ENCODE measurements around the gene NFATC2.

DNA sequence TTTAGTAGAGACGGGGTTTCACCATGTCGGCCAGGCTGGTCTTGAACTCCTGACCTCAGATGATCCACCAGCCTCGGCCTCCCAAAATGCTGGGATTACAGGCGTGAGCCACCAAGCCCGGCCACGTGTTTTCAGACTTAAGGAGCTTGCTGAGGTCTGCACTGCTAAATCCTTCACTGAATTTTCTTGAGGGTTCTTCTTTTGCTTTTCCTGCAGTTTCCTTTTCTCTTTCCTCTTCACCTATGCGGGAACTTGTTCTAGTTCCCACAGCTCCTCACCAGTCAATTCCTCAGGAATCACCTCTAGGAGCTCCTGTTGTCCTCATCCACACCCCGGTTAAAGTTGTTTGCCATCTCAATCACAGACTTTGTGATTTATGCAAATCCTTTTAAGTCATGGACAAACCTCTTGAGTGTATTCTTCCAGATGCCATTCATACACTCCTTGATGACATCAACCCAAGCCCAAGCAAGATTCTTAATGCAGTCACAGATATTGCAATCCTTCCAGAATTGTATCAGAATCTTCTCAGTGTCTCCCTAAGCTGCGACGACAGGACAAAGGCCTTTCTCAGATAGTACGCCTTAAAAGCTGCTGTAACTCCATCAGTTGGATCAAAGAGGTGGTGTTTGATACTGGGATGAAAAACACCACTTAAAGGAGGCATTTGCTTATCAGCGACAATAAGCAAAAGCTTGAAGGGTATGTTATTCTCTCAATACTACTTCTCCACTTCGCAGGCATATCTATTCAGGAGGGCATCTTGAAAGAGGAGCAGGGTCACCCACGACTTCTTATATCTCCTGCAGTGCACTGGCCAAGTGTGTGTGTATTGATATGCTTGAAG is 33.9 kb downstream of the ADNP start:
- RRBS: no CpG with 5 or more reads among the region's 14 CpGs

GRCh38 chr20:50922154-50922888 is 8.9 kb downstream of the ADNP start:
- RRBS: no CpG with 5 or more reads among the region's 14 CpGs

DNA sequence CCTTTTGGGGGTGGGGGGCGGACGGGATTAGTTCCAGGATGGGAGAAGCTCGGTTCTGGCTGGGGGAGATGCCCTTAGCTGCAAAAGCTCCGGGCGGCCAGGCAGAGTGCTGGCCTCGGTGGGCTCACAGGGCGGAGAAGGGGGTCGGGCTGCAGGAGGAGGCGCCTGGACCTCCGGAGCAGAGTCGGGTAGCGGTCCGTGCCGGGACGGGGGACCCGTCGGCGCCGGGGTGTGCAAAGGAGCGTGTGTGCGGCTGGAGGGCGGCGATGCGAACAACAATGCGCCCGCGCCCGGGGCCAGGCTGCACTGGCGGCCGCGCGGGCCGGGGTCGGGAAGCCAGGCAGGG is 822 bp downstream of the ADNP start:
- RRBS: 3% methylated on average over 18 of the region's 34 CpGs

GRCh38 chr20:51033748-51034090 is 10.8 kb upstream of the KCNG1 start:
- RRBS: no CpG with 5 or more reads among the region's 2 CpGs

DNA sequence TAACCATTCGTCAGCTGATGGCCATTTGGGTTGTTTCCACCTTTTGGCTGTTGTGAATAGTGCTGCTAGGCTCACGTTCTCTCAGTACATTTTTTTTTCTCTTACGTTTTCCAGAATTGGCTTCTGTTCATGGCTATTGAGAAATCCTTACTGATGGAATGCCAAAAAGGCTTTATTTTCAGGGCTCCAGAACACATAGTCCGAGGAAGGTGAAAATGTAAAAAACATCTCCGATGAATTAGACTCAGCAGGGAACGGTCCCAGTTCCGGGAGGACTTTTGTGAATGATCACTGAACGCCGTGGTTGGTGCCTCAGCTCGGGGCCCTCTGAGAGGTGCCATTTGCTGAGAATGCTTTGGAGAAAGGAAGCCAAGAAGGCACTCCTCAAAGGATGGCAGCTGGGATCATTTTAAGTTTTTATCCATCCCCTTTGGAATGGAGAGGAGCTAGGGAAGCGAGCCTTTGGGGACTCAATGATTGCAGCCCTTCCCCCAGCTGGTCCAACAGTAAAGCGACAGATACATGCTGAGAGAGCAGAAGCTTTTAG is 133.2 kb upstream of the KCNG1 start:
- RRBS: no CpG with 5 or more reads among the region's 12 CpGs

DNA sequence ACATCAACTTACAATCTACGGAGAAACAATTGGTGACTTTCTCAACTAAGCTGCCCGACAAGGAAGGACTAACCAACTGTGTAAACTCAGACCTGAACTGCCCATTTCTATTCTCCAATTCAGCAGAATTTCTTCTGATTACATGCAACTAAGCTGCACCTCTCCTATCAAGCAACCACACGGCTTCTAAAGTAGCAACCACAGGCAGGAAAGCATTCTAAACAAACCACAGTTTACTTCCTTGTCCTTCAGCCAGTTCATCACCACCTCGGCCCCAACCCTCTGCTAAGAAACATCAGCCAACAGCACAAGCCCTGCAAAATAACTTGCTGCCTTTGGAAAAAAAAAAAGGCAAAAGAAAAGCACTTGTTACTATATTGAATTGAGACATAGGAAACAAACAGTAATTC is 140.4 kb downstream of the NFATC2 start:
- RRBS: no CpG with 5 or more reads among the region's 4 CpGs

- RRBS: no CpG with 5 or more reads among the region's 15 CpGs
Observed at GRCh38 chr20:51428334-51428686, 114.2 kb downstream of the NFATC2 start.

GRCh38 chr20:51431946-51432673 is 110.4 kb downstream of the NFATC2 start:
- RRBS: 85% methylated on average over 5 of the region's 35 CpGs

DNA sequence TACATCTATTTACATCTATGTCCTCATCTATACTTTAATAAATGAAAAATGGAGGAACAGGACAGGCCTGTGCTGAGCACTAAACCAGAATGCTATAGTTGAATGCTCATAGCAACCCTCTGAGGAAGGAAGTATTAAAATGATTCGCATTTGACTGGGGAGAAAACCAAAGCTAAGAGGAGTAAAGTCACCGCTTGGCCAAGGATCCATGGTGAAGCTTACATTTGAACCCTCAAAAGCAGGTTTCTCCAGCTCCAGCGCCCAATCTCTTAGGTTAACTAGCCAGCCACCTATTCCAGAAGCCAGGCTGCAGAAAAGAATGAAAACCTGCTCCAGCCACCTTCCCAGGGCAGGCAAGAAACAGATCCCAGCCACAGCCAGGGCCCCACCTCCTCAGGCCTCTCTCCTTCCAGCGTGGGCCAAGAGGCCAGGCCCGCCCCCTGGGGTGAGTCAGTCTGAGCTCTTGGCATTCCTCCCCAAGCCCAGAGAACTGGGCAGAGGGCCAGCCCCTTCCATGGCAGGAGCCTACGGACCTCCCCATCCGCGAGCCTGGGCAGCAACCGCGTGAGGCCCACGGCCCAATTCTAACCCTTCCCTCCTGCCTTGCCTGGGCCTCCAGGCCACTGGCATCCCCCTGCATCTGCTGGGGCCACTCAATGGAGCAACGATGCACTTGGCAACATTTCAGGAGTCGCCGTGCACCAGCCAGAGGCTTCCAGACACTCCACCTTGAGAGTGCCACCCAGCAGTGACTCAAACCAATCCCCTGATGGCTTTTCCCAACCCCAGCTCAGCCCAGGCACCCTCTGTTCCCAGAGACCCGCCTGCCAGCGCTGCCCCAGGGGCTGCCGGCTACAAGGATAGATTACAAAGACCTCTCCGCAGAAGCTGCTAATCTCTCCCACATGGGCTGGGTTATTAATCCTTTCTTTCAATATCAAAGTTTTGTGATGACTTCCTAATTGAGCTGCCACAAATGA is 86.0 kb downstream of the NFATC2 start:
- RRBS: no CpG with 5 or more reads among the region's 18 CpGs

- RRBS: no CpG with 5 or more reads among the region's 8 CpGs
Observed at GRCh38 chr20:51507593-51507792, 35.0 kb downstream of the NFATC2 start.

DNA sequence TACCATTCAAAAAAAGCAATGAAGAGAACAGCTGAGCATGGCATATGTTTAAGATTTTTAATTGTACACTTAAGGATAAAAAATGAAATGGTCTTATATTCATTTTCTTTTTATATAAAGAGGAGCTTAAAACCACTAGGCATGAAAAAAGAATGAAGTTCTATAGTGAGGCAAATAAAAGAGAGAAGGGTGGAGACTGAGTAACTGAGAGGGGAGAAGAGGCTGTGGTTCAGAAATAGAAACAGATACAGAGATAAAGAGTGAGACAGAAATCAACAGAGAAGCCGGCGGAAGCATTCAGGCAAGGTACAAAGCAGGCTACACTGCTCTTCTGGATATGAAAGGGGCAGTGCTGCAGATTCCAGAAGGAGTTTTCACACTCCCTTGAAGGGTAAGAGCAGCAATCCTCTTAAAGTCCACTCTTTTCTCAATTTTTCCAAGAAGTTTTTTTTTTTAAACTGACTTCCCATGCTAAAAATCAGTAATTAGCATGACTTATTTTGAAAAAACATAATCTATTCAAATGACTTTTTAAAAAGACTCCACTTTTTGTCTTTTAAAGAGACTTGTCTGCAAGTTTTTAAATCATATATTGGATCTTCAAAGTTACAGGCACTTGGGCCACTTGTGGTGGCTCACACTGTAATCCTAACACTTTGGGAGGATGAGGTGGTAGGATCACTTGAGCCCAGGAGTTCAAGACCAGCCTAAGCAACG is 29.8 kb downstream of the NFATC2 start:
- RRBS: no CpG with 5 or more reads among the region's 3 CpGs

DNA sequence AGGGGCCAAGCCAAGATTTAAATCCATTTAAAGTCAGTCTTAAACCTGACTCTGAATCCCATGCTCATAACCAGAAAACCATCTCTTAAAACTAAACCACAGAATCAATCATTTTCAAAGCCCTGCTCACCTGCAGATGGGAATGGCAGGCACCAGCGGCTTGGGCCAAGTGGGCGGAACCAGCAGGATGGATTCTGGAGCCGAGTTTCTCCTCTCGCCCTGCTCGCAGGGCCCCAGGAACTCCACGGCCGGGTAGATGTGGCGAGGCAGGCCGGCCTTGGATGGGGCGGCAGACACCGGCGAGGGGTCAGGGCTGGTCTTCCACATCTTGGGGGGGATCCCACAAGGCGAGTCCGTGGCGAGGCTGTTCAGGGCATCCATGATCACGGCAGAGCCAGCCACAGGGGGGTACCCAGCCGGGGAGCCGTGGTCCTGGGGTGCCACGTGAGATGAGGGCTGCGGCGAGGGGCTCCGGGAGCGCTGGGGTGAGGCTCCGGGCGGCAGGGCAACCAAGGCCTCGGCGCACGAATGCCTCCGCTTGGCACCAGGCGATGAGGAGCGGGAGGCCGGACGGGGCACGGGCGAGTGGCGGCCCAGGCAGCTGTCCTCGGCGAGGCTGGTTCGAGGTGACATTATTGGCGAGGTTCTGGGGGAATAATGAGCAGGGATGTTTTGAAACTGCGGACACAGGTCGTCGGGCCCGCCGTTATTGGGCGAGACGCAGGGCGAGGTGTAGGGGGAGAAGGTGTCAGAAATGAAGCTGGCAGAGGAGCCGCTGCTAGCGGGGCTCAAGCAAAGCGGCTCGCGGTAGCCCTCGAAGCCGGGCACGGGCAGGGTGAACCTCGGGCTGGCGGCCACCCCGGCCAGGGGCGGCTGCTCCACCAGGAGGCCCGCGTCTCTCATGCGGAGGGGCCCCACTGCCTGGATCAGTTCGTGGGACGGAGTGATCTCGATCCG is 19.3 kb downstream of the NFATC2 start:
- RRBS: 98% methylated on average over 20 of the region's 67 CpGs

DNA sequence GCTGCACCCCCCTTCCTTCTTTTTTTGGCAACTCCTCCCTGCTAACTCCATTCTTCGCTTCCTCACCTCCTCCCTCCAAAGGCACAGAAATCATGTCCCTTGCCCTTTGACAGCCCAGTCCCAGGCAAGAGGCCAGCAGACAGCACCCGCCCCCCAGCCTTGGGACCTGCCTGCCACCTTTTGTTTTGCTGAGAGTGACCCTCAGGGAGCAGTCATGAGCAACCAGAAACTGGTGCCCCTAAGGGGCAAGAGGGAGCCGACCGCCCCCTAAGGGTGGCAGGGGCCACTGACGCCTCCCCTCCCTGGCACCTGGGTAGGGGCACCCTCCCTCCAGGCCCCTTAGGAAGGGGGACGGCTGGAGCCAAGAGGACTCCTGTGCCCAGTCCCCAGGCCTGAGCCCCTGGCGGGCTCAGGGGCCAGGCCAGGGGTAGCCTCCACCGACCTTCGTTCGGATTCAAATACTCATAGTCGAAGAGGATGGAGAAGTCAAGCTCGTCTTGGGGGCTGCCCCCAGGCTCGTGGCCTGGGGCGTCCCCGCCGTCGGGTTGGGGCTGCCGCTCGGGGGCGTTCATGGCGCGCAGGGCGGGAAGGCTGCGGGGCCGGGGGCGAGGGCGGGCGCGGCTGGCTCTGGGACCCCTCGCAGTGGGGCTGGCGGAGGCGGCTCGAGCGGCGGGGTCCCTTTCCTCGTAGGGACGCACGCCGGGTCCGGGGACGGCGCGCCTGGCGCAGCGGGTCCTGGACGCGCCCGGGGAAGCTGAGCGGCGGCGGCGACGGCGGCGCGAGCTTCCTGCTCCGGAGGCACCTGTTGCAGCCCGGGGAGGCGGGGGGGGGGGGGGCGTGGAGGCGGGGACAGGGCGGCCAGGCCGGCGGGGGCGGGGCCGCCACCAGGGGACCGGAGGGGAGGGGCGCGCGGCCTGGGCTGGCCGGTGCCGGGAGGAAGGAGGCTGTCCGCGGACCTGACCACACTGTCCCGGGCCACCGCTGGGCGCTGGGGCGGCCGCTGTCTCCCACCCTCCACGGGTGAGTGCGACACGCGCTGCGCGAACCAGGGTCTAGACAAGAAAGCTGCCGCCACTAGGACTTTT is at the start of gene NFATC2:
Gene NFATC2 (minus strand): TSS at position 792 of the 1,085 bp plus-strand sequence.
- RRBS: 26% methylated on average over 37 of the region's 86 CpGs

GRCh38 chr20:51570181-51571186 is 28.0 kb upstream of the NFATC2 start:
- RRBS: 56% methylated on average over 10 of the region's 30 CpGs

- RRBS: no CpG with 5 or more reads among the region's 18 CpGs
Observed at GRCh38 chr20:51749999-51750733, 18.0 kb downstream of the ATP9A start.

GRCh38 chr20:52105973-52106683 is 85.5 kb downstream of the ZFP64 start:
- RRBS: no CpG with 5 or more reads among the region's 39 CpGs

GRCh38 chr20:52190476-52191022 is 1.0 kb downstream of the ZFP64 start:
- RRBS: no CpG with 5 or more reads among the region's 11 CpGs

GRCh38 chr20:52727648-52728032 is 244.5 kb upstream of the TSHZ2 start:
- RRBS: no CpG with 5 or more reads among the region's 9 CpGs

DNA sequence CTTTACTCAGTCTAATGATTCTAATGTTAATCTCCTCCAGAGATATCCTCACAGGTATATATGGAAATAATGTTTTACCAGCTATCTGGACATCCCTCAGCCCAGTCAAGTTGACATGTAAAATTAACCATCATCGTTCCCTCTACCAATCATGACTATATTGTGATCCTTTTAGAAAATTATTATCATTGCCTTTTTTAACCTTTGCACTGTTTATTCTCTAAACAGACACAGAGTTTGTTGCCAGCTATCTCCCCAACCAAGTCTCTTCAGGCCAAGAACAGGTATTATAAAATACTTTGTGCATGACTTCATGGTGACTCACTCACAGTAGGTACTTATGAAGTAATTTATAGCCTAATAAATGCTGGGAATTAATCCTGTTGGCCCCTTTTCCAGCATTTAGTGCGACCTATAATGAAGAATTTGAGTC is 26.1 kb upstream of the TSHZ2 start:
- RRBS: no CpG with 5 or more reads among the region's 2 CpGs

DNA sequence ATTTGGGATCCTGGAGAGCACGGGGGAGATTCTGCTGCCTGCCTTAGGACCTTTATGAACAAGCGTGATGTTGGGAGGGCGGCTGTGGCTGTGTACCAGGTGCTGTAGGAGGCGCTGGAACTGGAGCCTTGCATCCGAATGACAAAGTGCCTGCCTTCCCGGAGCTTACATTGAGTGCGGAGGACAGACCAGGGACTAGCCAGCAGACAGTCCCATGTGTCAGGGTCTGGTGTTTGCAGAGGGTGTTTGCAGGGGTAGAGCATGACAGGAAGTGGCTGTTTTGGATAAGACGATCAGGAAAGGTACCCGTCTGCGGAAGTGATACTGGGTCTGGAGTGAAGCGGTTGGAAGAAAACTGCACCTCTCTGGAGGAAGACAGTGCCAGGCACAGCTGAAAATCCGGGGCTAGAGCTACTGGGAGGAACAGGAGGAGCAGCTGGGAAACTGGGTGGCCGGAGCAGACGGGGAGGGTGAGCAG is 12.0 kb downstream of the TSHZ2 start:
- RRBS: 19% methylated on average over 1 of the region's 14 CpGs

Measured in epidermal melanocyte (primary cell).